ENCODE results near the gene NMT1.

DNA sequence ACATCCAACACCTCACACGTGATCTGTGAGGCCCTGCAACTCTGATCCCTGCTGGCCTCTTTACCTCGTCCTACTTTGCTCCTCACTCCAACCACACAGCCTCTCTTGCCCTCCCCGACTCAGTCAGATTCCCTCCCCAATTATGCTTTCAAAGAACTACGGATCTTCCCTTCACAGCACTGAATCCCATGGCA is 4.8 kb upstream of the FZD2 start:
- PRO-cap, 5 experiments = no peak in any of the 5 experiments
- RAMPAGE, long total RNA, 2 experiments = no peak in any of the 2 experiments
- RRBS = no CpG with 5 or more reads among the region's 4 CpGs

DNA sequence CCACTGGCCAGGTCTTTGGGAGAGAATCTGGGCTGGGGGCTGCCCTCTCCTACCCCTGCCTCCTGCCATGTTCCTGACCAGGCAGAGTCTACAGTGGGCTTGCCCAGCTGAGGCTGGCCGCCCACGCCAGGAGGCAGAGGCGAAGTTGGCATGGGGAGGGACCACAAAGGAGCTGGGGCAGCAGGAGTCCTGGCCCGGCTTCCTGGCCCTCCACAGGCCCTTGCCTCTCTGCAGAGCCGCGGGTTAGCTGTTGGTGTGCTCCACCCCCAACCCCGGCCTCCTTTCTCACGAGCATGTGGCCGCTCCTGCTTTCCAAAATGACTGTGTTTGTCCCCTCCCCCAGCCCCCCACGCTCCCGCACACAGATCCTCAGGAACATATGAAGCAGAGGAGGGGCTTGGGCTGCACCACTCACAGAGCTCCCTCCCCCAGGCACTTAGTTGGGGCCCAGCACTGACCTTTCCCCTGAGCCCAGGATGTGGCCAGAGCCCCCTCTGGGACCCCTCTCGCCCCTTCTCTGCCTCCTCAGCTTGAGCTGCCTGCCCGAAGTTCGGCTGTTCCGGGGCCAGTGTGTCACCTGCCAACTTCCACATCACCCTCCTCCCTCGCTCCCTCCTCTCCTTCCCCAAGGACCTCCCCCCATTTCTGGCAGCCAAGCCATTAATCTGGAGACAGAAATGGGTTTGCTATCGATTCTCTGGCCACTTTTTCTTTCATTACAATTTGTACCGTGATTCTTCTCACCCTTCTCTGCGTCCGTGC is 9.1 kb upstream of the ADAM11 start:
- PRO-cap, 5 experiments = no peak in any of the 5 experiments
- RAMPAGE, long total RNA, 2 experiments = no peak in any of the 2 experiments
- RRBS = 71% methylated on average over 2 of the region's 20 CpGs

DNA sequence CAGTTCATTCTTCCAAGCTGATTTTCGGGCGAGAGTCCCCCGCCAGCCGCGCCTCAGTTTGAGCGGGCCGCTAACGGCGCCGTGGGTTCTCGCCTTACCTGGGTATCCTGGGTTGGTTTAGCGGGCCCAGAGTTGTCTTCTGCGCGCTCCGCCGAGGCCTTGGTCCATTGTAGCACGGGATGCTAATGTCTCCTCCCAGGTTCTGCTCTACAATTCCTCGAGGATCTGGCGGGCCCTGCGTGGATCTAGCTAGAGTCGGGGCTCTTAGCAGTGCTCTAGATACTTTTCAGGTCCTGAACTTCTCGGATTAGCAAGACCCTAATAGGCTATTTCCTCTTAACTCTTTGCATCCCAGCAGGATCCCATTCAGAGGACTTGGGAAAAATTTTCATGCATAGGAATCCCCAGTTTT is 459 bp upstream of the GJC1 start:
- PRO-cap, 5 experiments = no peak in any of the 5 experiments
- RAMPAGE, long total RNA, 2 experiments = no peak in any of the 2 experiments
- RRBS = no CpG with 5 or more reads among the region's 22 CpGs

- PRO-cap, 5 experiments = no peak in any of the 5 experiments
- RAMPAGE, long total RNA, 2 experiments = no peak in any of the 2 experiments
- RRBS = no CpG with 5 or more reads among the region's 5 CpGs
Measured at GRCh38 chr17:44865017-44865797, 17.5 kb downstream of the HIGD1B start.

DNA sequence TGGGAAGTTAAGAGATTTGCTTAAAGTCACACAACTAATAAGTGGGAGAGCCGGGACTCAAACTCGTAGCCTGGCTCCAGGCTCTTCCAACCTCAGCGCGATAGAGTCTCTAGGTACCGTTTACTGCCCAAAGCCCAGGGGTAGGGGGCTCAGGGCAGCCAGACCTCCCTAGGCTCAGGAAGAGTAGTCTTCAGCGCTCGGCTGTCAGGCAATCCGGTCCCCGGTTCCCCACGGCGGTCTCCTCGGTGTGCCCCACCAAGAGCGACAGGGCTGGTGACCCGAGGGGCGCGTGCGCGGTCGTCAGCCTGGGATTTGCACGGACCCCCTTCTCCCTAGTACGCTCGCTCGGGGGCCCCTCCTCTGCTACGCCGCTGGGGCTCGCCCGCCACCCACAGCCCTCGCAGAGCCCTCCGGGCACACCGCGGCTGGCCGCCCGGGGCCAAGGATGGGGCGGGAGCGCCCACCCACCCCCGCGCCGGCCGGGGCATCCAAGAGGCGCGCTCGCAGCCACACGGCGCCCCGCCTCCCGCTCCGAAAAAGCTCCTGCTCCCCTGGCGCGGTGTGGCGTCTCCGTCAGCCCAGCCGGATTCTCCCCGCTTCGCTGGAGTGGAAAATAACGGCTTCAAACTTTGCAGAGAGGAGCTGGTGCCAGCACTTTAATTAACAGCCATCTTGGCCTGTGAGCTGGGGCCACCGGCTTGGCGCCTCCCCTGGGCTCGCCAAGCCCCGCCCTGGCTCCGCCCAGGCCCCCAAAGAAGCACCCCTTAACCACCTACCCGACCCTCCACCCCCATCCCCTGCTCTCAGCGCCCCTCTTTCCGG is 2.1 kb upstream of the C1QL1 start:
- PRO-cap, 5 experiments = no peak in any of the 5 experiments
- RAMPAGE, long total RNA, 2 experiments = no peak in any of the 2 experiments
- RRBS = 22% methylated on average over 18 of the region's 63 CpGs

DNA sequence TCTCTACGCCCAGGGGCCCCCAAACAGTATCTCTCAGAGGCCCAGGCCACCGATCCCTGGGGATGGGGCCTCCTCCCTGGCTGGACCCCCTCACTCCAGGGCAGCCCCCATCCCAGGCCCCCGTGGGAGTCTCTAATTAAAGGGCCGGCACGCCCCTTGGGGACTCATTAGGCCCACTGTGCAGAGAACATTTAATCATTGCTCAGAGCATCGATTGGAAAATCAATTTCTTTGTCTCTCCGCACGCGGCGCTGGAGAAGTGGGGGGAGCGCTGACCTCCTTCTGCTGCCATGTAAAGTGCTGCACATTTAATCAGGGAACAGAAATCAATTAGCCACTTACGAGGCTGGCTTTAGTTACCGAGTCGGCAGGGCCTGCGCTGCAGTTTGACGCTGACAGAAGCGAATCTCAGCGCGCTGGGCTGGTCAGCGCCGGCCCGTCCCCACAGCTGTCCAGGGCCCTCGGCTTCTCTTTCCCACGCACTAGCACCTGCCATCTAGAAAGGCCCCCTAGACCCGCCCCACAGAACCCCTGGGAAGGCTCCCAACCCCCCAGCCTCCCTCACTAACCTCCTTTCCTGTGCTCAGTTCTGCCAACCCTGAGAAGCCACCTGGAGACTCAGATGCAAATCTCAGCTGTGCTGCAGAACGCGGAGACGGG is 20.2 kb upstream of the C1QL1 start:
- PRO-cap, 5 experiments = no peak in any of the 5 experiments
- RAMPAGE, long total RNA, 2 experiments = no peak in any of the 2 experiments
- RRBS = no CpG with 5 or more reads among the region's 28 CpGs

DNA sequence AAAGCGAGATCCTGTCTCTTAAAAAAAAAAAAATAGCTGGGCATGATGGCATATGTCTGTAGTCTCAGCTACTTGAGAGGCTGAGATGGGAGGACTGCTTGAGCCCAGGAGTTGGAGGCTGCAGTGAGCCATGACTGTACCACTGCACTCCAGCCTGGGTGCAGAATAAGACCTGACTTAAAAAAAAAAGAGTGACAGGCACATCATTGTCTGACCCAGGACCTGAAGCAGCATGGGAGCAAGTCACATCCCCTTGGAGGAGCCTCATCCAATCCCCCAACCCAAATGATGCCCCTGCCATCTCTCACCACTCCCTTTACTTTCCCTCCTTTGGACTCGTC is 9.5 kb downstream of the DCAKD start:
- PRO-cap, 5 experiments = no peak in any of the 5 experiments
- RAMPAGE, long total RNA, 2 experiments = no peak in any of the 2 experiments
- RRBS = no CpG with 5 or more reads among the region's 2 CpGs

DNA sequence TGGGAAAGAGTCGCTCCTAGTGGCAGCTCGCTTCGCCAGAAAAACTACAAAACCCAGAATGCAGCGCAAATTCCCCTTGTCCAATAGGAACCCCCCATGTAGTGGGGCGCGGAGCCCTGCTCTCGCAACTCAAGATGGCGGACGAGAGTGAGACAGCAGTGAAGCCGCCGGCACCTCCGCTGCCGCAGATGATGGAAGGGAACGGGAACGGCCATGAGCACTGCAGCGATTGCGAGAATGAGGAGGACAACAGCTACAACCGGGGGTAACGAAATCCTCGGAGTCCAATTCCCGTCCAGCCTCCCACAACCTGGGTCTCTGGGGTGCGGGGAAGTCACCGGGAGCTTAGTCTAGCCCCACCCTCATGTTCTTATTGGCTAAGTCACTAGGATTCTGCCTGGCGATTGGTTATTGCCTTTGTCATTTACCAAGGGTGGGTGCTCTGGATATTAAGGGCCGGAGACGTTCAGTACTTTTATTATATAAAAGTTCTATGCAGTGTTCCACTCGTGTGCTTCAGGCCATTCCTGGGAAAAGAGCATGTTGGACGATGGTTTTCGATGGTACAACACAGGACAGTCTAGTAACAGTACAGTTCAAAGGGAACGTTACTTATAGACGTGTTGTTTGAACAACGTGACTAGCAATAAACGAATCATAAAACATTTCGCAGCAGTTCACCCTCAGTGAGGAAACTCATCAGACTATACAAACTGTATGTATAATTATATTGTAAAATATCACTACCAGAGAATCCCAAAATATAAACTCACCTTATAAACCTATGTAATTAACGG is at the start of gene NMT1:
NMT1 (plus strand) TSS at position 122 of the 797 bp plus-strand sequence.
- PRO-cap, 5 experiments = peak in 5 of 5 experiments; most common plus-strand start position 478 of the sequence (in 4); most common minus-strand start position 307 of the sequence (in 2)
- RAMPAGE, long total RNA, 2 experiments = start-site peak on the plus strand in 2 of 2 experiments, centred at positions 124 to 127 of the sequence, 527 to 998 reads per replicate
- RRBS = 2% methylated on average over 13 of the region's 35 CpGs

GRCh38 chr17:45073572-45074236 is 12.6 kb downstream of the NMT1 start:
- PRO-cap, 5 experiments = no peak in any of the 5 experiments
- RAMPAGE, long total RNA, 2 experiments = no peak in any of the 2 experiments
- RRBS = no CpG with 5 or more reads among the region's 5 CpGs

- PRO-cap, 5 experiments = no peak in any of the 5 experiments
- RAMPAGE, long total RNA, 2 experiments = no peak in any of the 2 experiments
- RRBS = no CpG with 5 or more reads among the region's 14 CpGs
Measured at GRCh38 chr17:45114115-45114515, 18.2 kb downstream of the PLCD3 start.

GRCh38 chr17:45117802-45118405 is 14.4 kb downstream of the PLCD3 start:
- PRO-cap, 5 experiments = no peak in any of the 5 experiments
- RAMPAGE, long total RNA, 2 experiments = no peak in any of the 2 experiments
- RRBS = no CpG with 5 or more reads among the region's 16 CpGs

DNA sequence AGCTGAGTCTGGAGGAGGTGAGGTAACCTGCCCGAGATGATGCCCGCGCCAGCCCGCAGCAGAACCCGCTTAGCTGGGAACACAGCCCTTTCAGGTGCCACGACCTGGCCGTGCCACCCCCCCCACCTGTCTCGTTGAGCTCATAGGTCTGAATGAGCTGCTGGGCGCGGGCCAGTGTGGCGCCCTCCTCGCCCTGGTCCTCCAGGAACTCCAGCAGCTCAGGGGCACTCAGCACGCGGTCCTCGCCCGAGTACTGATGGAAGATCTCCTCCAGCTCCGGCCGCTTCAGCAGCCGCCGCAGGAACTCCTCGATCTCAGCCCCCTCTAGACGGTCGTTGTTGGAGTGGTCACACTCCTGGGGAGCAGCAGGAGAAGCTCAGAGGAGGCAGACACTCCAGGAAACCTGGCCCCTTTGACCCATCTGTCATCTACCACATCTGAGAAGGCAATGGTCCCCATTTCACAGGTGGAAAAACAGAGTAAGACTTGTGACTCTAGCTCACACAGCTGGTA is 13.6 kb downstream of the PLCD3 start:
- PRO-cap, 5 experiments = no peak in any of the 5 experiments
- RAMPAGE, long total RNA, 2 experiments = no peak in any of the 2 experiments
- RRBS = no CpG with 5 or more reads among the region's 23 CpGs

- PRO-cap, 5 experiments = no peak in any of the 5 experiments
- RAMPAGE, long total RNA, 2 experiments = no peak in any of the 2 experiments
- RRBS = 2% methylated on average over 13 of the region's 50 CpGs
Measured at GRCh38 chr17:45131744-45132358, 464 bp downstream of the PLCD3 start.

GRCh38 chr17:45158137-45158396 is 3.6 kb upstream of the HEXIM2 start:
- PRO-cap, 5 experiments = no peak in any of the 5 experiments
- RAMPAGE, long total RNA, 2 experiments = no peak in any of the 2 experiments
- RRBS = no CpG with 5 or more reads among the region's 1 CpG

DNA sequence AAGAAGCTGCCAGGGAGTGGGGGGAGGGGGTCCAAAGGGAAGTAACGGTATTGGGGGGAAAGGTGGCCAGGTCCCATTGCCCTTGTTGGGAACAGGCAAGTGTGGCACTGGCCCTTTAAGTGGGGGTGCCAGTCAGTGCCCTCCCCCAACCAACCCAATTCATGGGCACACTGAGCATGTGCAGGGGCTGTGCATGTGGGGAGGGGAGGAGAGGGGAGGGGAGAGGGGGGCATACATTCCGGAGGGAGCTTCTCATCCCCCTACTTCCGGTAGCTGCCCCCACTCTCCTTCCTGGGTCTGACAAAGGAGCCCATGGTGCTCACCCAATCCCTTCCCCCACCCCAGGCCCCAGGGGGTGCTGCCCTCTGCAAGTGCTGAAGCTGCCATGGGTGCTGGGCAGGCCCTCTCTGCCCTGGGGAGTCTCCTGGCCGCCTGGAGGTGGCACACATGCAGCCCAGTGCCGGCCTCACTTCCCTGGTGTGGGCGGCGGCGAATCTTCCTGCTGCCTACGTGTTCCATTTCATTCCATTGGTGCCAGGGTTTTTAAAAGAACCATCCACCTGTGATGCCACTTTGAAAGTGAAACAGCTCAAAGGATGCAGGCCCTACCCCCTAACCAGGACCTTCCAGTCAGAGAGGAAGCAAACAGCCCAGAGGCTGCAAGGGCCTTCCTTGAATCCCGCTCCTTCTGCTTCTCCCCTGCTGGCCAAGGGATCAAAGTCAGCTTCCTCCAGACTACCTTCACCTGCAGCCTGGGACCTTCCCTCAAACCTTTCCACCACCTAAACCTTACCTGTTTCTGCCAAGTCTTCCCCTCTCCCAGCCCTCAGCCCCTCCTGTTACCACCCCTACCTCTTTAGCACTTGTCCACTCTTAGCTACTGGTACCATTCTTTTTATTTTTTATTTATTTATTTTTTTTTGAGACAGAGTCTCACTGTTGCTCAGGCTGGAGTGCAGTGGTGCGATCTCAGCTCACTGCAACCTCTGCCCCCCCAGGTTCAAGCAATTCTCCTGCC is 11.2 kb downstream of the HEXIM2 start:
- PRO-cap, 5 experiments = peak in 4 of 5 experiments; most common plus-strand start position 221 of the sequence (in 1); most common minus-strand start position 172 of the sequence (in 1)
- RAMPAGE, long total RNA, 2 experiments = no peak in any of the 2 experiments
- RRBS = no CpG with 5 or more reads among the region's 11 CpGs

GRCh38 chr17:45222007-45222114 is 176 bp downstream of the FMNL1 start:
- PRO-cap, 5 experiments = no peak in any of the 5 experiments
- RAMPAGE, long total RNA, 2 experiments = no peak in any of the 2 experiments
- RRBS = 1% methylated on average over 6 of the region's 13 CpGs

- PRO-cap, 5 experiments = no peak in any of the 5 experiments
- RAMPAGE, long total RNA, 2 experiments = no peak in any of the 2 experiments
- RRBS = no CpG with 5 or more reads among the region's 8 CpGs
Measured at GRCh38 chr17:45231884-45232151, 10.1 kb downstream of the FMNL1 start.

DNA sequence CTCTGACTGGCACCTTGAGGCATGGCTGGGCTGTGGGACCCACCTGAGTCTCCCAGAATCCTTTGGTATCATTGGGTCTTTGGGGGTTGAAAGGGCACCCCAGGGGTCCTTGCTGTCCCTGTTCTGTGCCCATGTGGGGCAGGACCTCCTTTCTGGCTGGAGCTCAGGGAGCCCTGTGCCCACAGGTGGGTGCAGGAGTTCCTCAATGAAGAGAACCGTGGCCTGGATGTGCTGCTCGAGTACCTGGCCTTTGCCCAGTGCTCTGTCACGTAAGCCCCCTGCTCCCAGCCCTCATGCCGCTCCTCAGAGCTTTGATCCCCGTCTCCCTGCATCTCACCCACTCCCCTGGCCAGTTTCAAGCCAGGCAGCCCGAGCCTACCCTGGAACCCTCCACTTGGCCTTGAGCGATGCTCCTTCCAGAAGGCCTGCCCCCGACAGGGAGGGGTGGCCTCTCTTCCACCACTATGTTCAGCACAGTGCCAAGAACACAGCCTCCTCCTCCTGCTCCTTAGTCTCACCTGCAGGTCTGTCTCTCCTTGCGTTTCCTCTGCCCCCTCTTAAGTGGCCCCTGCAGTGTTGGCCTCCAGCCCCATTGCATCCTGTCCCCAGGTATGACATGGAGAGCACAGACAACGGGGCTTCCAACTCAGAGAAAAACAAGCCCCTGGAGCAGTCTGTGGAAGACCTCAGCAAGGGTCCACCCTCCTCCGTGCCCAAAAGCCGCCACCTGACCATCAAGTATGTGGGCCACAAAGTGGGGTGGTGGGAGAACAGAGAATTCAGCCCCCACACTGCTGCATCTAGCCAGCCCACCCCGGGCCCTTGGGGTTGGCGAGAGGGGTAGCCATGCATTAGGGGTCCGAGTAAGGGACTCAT is 12.0 kb downstream of the FMNL1 start:
- PRO-cap, 5 experiments = no peak in any of the 5 experiments
- RAMPAGE, long total RNA, 2 experiments = no peak in any of the 2 experiments
- RRBS = no CpG with 5 or more reads among the region's 15 CpGs

DNA sequence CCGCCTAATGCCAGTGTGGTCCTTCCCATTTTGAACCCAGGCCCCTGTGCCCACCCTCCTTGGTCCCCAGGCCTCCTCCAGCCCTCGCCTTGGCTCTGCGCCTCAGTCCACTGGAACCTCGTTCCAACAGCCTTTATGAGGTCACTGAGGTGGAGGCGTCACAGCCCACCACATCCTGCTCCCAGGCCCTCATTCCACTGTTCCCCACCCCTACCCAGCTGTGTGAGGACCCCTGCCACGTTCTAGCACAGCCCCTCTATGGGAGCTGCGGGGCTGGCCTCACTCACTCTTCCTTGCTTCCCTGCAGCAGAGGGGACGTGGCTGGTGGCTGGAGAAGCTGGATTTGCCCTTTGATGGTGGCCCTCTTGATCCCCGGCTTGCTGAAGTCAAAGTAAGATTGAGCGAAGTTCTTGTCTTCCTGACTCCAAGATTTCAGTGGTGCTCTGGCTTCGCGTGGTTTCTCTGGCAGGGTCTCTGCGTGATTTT is 7.0 kb downstream of the SPATA32 start:
- PRO-cap, 5 experiments = no peak in any of the 5 experiments
- RAMPAGE, long total RNA, 2 experiments = no peak in any of the 2 experiments
- RRBS = no CpG with 5 or more reads among the region's 13 CpGs

- PRO-cap, 5 experiments = peak in 1 of 5 experiments; most common plus-strand start chr17:45289168 (in 1)
- RAMPAGE, long total RNA, 2 experiments = no peak in any of the 2 experiments
- RRBS = no CpG with 5 or more reads among the region's 7 CpGs
Measured at GRCh38 chr17:45288977-45289285, 27.0 kb upstream of the SPATA32 start.

All from liver (tissue), 9 donors.